Left lobe of liver (tissue), 1 donor: ENCODE results near the genes ADD2 and CD207.

GRCh38 chr2:70034744-70035361, 52.4 kb upstream of the PCBP1 start:
- PRO-cap = bidirectional peak, plus-strand start at chr2:70035100, minus-strand start at chr2:70034980

DNA sequence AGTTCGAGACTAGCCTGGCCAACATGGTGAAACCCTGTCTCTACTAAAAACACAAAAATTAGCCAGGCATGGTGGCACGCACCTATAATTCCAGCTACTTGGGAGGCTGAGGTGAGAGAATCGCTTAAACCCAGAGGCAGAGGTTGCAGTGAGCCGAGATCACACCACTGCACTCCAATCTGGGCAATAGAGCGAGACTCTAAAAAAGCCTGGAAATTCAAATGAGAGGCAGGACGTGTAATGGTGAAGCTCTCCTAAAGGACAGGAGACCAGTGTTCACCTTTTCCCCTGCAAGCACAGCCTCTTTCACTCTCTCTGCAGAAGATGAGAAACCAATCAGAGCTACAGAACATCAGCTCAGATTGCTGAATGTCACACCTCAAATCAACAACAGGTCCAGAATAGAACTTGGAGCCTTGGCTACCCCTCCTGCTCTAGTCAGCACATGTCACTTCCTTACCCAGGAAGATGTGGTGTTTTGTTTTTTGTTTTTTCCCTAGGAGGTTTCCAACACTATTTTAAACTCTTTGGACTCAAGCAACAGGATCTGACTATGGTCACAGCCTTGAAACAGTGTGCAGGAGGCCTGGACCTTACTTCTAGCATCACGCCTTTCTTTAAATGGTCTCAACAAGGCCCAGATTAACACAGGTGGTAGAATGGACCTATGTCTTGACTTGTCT, 41.4 kb upstream of the PCBP1 start:
- PRO-cap = no peak

DNA sequence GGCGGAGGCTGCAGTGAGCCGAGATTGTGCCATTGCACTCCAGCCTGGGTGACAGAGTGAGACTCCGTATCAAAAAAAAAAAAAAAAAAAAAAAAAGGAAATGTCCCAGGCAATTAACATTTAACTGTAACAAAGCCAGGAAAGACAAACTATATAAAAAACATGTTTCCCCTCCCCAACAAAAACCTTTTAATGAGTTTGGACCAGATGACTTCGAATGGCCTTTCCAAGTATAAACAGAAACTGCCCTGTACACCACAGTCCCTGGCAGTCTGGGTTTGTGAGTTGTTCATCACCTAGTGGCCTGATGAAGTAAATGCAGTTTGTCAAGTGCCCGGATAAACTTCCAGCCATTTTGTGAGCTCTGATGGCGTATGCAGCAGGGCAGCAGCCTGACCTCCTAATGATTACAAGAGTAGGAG, 16.6 kb upstream of the PCBP1 start:
- PRO-cap = bidirectional peak, plus-strand start at position 353 of the sequence, minus-strand start at position 274 of the sequence

GRCh38 chr2:70123776-70123976, 36.4 kb downstream of the PCBP1 start:
- PRO-cap = no peak

DNA sequence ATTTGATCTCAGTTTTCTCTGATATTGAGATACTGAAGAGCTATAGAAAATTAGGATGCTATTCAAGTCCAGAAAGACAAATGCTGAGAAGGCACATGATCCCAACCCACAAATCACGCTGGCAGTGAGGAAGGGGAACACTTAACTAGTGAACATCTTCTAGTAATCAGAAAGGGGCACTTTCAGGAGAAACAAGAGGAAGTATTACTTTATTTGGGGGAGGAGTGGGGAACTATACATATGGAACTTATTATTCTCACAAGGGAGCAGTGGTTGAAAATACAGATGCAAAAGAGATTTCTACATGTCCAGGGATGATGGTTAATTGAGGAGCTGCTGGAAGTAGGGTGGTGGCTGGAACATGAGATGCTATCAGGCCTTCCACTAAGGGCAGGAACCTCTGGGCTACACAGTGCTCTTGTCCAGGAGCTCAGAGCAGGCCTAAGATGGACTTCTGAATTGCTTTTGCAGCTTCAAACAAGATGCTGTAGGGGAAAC, 79.3 kb downstream of the TGFA start:
- PRO-cap = no peak

GRCh38 chr2:70514481-70515185, 39.0 kb downstream of the TGFA start:
- PRO-cap = no peak

GRCh38 chr2:70767330-70768350, at the start of gene ADD2:
Gene ADD2, minus strand, starts transcription at chr2:70768200.
- PRO-cap = no peak

DNA sequence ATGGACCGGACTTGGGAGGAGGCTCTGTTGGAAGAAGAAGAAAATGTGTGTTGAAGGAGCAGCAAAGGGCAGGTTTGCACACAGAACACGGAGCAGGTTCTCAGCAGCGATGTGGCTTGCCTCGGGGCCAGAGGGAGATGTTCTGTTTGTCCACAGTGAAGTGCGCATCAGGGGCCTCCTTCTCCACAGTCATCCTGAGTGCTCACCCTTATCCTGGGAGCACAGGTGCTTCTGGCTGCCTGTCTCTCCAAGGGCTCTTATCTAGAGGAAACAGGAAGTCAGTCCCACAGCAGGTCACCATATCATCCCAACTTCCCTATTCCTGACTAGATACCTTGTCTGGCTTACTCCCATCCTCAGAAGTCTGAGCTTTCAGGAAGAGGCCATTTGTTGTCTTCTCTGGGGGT, at the start of gene CD207:
Gene CD207 (minus strand): TSS at position 233 of the 407 bp plus-strand sequence.
- PRO-cap = no peak

DNA sequence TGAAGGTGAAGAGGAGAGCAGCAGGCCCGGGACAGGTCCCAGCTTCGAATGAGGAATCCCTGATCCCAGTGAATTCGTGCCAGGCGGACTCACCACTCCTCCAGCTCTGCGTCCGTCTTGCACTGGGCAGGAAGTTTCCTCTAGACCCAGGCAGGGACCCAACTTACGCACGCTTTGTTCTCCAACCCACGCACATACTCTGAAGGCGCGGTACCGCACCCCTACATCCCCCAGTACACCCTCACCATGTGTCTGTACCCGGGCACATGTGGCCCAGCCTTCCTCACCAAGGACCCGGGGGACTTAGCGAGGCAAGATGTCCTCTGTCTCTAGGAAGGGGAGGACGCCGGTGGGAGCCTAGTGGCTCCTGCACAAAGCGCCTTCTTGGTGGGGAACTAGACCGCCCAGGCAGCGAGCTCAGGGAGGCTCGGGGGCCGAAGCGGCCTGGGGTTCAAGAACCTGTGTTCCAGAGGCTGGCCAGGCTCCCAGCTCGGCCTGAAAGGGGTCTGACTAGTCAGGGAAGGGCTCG, 3.1 kb upstream of the VAX2 start:
- PRO-cap = no peak

- PRO-cap = no peak
Measured at GRCh38 chr2:70921952-70922360, 13.7 kb upstream of the ATP6V1B1 start.

- PRO-cap = no peak
Measured at GRCh38 chr2:71073241-71074352, 5.1 kb downstream of the NAGK start.

GRCh38 chr2:71277413-71278292, 50.8 kb upstream of the PAIP2B start:
- PRO-cap = no peak

GRCh38 chr2:71554008-71554569, 87.6 kb downstream of the DYSF start:
- PRO-cap = bidirectional peak, plus-strand start at chr2:71554305, minus-strand start at chr2:71554243

DNA sequence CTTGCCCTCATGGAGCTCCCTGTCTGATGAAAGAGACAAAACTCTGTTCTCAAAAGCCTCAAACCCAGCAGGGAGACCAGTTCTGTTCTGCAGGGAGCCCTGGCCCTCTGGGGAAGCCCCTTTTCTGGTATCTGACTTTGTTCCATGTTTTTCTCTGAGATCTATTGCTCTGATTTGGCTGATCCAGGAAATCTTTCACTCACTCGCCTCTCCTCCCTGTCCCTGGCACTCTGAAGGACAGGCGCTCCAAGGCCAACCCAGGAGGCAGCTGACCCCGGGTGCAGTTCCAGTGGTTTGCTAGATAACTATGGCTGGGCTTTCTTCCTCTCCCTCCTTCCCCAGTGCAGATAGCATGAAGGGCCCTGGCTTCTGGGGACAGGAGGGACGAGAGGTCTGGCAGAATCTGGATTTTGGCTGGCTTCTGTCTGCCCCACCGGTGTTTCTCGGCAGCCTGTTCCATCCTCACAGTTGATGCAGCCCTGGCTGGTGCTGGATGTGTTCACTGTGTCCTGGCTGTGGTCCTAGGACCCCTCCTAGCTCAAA, 149.0 kb downstream of the DYSF start:
- PRO-cap = bidirectional peak, plus-strand start at position 79 of the sequence, minus-strand start outside the sequence

DNA sequence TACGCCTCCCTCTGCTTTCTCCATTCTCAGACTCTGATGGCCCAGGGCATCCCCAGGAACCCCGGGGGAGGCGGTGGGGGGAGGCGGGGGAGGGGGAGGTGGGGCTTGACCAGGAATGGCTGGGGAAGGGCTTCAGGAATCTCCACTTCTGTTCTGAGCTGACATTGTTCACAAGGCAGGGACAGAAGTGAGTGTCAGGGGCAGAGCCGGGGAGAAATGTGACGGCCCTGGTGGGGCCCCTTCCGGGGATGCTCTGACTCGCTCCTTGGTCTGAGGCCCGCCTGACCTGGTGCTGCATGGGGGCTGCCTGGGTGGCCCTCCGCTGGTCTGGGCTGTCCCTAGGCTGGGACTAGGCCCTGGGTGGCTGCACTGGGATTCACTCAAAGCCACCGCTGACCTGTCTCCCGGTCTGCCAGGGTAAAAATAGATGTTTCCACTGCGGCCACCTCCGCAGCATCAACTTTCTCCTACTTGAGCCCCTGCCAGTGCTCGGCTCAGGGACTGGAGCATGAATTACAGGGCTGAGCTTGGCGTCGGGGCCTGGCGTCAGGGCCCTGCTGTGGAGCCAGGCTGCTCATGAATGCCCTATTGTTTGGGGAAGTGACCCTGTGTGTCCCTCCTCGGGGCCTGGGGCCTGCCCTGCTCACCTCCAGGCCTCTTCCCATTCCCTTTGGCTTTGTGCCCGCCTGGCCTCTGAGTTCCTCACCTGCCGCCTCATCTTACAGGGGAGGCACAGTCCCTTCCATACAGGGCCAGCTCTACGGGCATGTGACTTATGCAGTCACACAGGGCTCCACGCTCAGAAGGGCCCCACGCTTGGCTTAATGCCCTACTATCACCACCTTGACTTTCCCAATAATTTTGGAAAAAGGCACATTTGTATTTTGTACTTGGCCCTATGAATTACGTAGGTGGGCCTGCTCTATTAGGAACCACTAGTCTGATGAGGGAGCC, 234.4 kb downstream of the DYSF start:
- PRO-cap = no peak

GRCh38 chr2:71831121-71831703, 316.4 kb downstream of the CYP26B1 start:
- PRO-cap = no peak

GRCh38 chr2:72148098-72148688, 531 bp upstream of the CYP26B1 start:
- PRO-cap = no peak

GRCh38 chr2:72303766-72304554, 156.3 kb upstream of the CYP26B1 start:
- PRO-cap = no peak

- PRO-cap = no peak
Measured at GRCh38 chr2:72354712-72355033, 207.0 kb upstream of the CYP26B1 start.

DNA sequence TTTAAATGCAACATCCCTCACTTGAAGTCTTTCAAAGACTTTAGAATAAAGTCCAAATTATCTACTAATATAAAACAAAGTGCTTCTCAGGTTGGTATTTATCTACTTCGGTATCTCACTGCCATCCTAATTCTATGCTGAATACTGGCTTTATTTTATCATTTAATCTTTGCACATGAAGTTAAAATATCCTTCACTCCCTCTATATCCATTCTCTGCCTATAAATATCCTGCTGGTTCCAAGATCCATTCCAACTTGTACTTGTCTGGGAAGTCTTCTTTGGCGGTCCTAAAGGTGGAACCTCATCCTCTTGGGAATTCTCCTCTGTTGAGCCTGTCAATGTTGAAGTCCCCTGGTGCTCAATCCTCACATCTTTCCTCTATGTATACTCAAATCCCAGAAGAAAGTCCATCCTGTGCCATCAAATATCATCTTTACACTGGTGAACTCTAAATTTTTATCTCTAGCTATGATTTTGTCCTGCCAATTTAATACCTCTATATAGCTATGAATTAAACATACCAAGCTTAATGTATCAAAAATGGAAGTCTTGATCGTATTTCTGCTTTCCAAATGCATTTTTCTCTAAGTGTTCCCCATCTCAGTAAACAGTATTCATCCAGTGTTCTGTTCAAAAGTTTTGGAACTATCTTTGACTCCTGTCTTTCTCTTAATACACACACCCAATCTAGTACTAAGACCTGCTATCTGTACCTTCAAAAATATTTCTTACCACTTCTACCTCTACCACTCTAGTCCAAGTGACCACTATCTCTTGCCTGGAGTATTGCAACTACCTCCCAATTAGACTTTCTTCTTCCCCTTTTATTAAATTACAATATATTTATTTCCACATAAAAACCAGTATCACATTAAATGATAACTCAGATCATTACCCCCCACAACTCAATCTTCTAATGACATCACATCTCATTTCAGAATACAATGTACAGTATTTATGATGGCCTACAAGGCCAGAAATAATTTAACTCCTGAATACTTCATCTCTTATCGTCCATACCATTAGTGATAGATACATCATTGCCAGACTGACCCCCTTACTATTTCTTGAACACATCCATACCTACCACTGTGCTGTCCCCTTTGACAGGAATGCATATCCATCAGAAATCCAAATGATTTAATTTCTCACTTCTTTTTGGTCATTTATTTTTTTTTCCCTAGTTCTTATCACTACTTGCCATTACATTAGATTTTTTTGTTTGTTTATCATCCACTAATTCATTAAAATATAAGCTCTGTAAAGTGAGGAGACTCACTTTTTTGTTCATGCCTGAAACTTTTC, 329.5 kb upstream of the CYP26B1 start:
- PRO-cap = no peak